Endometrial microvascular endothelial cells (primary cell): ENCODE results near the genes PSMA3 and TMEM30B.

DNA sequence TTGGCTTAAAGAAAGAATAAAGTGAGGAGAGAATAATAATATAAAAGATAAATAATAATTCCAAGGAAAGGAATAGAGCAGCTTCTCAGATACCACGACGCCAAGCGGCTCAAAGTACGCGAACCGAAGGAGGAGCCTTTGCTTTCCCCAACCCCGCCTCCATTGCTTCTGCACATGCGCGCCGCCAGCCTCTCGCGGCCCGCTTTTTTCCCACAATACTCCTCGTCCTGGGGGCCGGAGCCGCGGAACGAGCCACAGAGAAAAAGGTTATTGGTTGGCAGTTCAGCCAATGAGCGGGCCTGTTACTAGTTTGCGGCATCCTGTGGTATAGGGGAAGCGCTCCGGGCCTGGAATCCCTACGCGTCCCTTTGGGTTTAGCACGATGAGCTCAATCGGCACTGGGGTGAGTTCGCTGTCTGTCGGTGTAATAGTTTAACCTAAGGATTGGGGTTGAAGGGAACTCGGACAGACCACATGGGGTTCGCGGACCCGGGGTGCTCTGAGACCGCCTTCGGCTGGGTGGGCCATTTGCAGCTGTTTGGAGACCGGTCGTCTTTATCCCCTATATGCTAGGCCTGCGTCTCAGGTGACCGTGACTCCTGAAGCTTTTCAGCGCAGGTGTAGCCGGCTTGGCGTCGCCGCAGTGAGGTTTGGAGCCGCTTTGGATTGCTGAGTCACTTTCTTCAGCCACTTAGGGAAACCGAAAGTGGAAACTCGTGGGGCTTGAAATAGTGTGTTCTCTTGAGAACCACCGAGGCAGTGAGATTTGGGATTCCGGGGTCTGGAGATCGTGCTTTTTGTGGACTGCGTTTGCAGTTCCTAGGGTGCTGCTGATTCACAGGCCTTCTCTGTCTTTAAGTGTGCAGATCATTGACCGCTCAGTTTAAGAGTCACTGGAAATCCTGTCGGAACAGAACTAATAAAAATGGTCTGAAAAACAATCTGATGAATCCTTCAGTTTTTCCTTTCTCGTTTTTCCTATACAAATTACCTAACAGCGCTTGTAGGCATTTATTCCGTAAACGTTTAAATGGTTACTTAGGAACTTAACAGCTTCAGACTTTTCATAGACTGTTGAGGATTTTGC lies at the start of gene PSMA3:
Gene PSMA3, plus strand, starts transcription at position 305 of the 1,087 bp plus-strand sequence.
- RAMPAGE, long total RNA, result start-site peak on the plus strand centred at position 304 of the sequence, 135 bp wide, 1,770 and 2,260 reads in 2 replicates

GRCh38 chr14:58297249-58298317 lies 772 bp upstream of the ARID4A start:
- RAMPAGE, long total RNA, result start-site peak on the minus strand at chr14:58298113-58298134, 29 and 151 reads in 2 replicates

GRCh38 chr14:58313610-58314062 lies 15.3 kb downstream of the ARID4A start:
- RAMPAGE, long total RNA, result no peak

GRCh38 chr14:59137040-59137720 lies 51.3 kb upstream of the DAAM1 start:
- RAMPAGE, long total RNA, result no peak

GRCh38 chr14:59189292-59189810 lies 884 bp downstream of the DAAM1 start:
- RAMPAGE, long total RNA, result no peak

GRCh38 chr14:59314223-59314547 lies 125.7 kb downstream of the DAAM1 start:
- RAMPAGE, long total RNA, result no peak

DNA sequence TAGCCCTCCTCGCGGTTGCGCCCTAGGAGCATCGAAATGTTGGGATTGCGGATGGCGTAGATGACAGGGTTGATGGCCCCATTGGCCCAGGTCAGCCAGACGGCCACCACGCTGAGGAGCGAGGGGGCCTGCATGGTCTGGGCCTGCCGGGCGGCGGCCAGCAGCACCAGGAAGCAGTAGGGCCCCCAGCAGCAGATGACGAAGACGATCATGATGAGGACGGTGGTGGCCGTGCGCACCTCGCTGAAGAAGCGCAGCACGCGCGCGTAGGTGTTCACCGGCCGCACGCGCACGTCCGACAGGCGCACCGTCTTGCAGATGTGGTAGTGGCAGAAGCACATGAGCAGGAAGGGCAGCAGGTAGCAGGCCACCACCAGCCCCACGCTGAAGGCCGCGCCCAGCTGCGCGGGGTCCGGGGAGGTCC lies 1.2 kb downstream of the GPR135 start:
- RAMPAGE, long total RNA, result no peak

GRCh38 chr14:59483301-59483619 lies 948 bp downstream of the L3HYPDH start:
- RAMPAGE, long total RNA, result no peak

DNA sequence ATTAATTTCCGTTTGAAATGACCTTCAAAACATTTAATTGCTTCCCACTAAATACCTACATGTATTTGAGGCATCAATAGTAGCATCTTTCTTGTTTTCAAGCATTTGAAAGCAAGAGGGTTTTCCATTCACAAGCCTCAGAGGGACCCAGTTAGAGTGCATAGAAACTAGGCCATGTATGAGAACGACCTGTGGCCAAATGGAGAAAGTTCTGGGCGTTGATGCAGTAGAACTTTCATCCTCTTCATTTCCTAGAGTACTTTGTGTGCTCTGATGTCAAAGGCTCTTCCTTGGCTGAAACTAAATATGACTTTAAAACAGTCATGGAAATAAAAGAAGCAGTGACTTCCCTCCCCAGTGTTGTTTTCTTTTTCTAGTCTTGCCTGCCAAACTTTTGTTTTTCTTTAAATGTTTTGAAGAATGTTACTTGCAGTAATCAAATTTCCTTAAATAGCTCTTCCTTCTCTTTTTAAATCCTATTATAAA lies 989 bp upstream of the DHRS7 start:
- RAMPAGE, long total RNA, result no peak

DNA sequence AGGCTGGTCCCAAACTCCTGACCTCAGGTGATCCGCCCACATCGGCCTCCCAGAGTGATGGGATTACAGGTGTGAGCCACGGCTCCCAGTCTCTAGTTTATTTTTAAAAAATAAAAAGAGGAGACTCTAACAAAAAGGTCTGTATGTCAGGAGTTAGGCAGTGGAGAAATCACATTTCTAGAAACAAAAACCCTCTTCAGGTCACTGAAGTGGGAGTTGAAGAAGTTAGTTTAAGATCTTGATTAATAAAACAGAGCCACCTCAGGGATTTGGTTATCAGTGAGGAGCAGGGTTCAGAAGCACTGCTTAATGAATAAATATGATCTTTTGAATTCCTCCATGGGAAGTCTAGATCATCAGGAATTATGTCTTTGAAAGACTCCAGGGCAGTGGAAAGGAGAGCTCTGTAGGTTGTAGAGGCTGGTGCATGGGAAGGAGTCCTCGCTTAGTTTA lies 29.7 kb upstream of the DHRS7 start:
- RAMPAGE, long total RNA, result no peak

- RAMPAGE, long total RNA, result no peak
These were observed 3.4 kb upstream of the PPM1A start for GRCh38 chr14:60245530-60246052.

GRCh38 chr14:60637021-60637630 lies 12.2 kb downstream of the SIX1 start:
- RAMPAGE, long total RNA, result no peak

- RAMPAGE, long total RNA, result no peak
These were observed at the start of gene TMEM30B for GRCh38 chr14:61280873-61281677. TSS of gene TMEM30B (minus strand) at chr14:61281338.

DNA sequence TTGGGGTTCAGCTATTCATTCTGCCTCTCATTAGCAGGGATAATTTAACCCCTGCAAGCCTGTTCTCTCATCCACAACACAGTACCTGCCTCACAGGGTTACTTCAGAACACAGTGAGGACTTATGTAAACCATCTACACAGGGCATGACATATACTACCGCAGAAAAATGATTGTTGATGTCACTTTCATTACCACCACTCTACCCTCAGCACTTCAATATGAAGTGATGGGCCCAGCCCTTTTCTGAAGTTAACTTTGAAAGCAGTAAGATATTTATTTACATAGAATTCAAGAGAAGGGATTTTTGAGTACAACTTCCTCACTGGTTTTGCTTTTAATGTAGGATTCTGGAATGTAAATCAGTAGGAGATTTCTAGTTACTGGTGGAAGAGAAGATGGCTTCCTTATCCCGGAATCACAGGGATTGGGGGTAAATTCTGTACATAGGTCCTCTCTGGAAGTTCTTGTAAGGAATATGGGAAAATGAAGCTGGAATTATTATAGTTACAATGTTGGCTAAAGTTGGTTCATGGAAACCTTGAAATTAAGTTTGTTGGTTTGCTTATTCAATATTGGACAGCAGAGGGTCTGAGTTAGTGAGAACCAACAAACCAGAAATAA lies 14.7 kb downstream of the PRKCH start:
- RAMPAGE, long total RNA, result no peak

DNA sequence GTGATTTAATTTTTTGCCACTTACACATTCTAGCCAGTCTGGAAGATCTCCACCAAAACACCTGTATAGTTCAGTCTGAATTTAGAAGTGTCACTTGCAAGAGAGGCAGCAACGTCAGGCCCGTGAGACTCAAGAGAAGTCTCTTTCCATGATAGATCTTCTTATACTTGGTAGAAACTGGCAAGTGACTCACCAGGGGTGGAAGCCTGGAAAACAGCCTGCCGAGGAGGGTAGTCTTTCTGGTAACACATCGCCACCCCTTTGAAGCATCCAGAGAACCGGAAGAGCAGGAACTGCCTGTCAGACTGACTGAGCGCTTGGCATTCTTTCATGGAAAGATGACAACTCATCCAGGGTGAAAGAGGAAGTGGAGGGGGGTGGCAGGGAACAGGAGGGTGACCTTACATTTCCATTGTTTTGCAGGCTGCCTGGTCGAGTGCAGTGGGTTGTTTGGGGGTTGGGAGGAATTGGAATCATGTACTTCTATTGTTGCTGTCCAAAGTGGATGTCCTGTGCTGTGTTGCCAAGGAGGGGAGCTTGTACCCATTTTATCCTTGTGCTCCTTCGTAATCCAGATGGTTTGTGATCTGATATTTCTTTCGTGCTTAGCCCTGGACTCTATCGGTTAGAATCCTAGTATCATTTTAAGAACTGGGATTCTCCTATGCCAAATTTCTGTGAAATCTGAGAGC lies 34.5 kb downstream of the PRKCH start:
- RAMPAGE, long total RNA, result no peak

GRCh38 chr14:61386128-61386594 lies 64.8 kb downstream of the PRKCH start:
- RAMPAGE, long total RNA, result no peak

GRCh38 chr14:61435090-61435539 lies 113.7 kb downstream of the PRKCH start:
- RAMPAGE, long total RNA, result no peak

GRCh38 chr14:61452368-61453110 lies 131.2 kb downstream of the PRKCH start:
- RAMPAGE, long total RNA, result no peak

GRCh38 chr14:61458800-61459162 lies 137.4 kb downstream of the PRKCH start:
- RAMPAGE, long total RNA, result no peak

DNA sequence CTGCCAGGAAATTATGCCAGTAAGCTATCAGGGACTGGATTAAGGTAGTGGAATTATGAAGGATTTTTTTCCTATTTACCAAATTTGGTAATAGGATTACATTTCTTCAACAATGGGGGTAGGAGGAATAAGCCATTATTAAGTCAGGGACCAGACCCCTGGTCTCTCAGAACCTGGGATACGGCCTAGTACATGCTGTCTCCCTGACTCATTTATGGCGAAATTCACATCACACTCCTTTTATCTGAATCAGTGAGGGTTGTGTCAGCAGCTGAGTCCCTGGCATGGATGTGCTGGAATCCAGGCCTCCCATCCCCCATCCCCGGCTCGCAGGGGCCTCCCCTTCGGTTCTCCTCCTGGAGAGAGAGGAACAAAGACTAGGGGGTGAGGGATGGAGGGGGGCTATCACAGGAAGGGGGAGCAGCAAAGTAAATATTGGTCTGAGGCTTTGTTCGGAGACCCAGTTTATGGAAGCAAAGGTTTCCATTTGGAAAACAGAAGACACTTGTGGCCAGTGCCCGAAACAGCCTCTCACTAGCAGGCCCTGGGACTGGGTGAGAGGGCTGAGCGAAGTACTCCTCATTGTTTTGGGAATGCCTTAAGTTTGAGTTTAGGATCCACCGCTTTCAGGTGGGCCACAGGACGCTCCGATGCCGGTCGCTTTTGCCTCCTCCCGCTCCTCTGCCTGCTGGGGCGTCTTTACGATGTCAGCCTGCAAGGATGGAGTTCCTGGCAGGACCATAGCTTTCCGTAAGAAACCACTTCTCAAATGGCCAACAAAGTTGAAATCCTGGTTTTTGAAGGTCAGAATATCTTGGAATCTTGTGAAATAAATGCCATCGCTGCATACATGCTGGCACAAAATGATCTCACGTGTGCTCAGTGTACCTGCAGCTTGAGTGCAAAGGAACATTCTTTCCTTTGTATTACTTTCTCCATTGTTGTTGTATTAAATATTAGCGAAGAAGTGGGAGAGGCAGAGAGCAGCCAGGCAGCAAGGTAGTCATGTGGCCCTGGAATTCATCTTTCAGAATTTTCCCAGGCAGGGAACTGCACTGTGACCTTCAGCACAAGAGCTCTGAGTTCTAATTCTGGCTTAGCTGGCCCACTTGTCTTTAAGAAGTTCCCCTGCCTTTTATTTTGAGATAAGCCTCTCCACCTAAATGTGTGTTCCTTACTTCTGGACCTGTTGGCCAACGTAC lies 145.1 kb downstream of the PRKCH start:
- RAMPAGE, long total RNA, result no peak